ENCODE measurements around a stretch of chr14.

DNA sequence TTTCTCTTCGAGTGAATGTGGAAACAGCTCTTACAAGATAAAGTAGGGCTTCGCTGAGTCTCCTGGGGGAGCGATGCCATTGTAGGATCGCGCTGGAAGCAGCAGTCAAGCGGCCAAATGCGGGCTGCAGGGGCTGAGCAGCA lies 519 bp upstream of the FUT8 start:
- PRO-cap: no peak
- RRBS, 2 experiments: no CpG with 5 or more reads among the region's 7 CpGs

DNA sequence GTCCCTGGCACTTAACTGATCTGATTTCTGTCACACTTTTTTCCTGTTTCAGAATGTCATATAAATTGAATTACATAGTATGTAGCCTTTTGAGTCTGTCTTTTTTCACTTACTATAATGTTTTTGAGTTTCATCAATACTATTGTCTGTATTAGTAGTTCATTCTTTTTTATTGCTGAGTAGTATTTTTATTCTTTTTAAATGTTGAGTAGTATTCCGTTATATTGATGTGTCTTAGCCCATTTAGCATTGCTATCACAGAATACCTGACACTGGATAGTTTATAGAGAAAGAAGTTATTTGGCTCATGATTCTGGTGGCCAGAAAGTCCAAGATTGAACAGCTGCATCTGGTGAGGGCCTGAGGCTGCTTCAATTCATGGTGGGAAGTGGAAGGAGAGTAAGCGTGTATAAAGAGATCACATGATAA lies 152.2 kb downstream of the FUT8 start:
- PRO-cap: no peak
- RRBS, 2 experiments: no CpG with 5 or more reads among the region's 2 CpGs

DNA sequence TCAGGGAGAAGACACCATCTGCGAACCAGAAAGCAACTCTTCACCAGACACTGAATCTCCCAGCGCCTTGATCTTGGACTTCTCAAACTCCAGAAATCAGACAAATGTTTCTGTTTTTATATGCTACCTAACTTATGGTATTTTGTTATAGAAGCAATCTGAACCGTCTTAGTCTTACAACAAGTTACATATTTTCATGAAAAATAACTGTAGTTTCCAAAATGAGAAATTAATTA lies 486.2 kb downstream of the FUT8 start:
- PRO-cap: no peak
- RRBS, 2 experiments: no CpG with 5 or more reads among the region's 3 CpGs

DNA sequence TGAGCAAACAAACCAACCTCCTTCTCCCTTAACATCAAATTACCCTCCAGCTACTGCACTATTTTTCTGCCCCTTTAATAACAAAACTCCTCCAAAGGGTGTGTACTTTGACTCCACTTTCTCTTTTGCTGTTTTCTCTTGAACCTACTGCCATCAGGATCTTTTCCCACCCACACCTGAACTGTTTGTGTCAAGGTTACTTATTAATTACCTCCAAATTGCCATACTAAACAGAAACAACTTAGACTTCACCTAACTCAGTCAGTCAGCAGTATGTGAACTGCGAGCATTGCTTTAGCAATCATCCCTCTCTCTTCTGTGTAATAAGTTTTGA lies 63.7 kb upstream of the CCDC196 start:
- PRO-cap: no peak
- RRBS, 2 experiments: no CpG with 5 or more reads among the region's 1 CpG

DNA sequence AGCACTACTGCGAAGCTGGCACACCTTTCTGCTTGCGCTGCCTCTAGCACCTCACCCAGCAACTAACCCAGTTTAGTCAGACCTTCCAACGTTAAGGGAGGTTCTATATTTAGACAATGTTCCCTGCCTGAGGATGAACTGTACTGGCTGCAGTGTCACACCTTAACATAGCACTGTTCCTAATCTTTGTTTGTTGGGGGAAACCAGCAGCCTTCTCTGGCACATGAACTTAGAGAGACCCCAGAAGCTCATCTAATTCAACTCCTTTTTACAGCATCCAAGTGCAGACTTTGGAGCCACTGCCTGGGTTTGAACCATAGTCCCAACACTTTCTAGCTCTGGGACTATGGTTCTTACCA lies 60.6 kb upstream of the CCDC196 start:
- PRO-cap: no peak
- RRBS, 2 experiments: no CpG with 5 or more reads among the region's 3 CpGs

- PRO-cap: no peak
- RRBS, 2 experiments: no CpG with 5 or more reads among the region's 1 CpG
Observed at GRCh38 chr14:66483287-66483653, 2.9 kb upstream of the CCDC196 start.

- PRO-cap: no peak
- RRBS, 2 experiments: no CpG with 5 or more reads among the region's 1 CpG
Observed at GRCh38 chr14:66746430-66746724, 238.4 kb downstream of the GPHN start.

GRCh38 chr14:67241627-67242208 lies 483 bp downstream of the PALS1 start:
- PRO-cap: bidirectional peak, plus-strand start at chr14:67241878, minus-strand start at chr14:67241910
- RRBS, 2 experiments: no CpG with 5 or more reads among the region's 41 CpGs

DNA sequence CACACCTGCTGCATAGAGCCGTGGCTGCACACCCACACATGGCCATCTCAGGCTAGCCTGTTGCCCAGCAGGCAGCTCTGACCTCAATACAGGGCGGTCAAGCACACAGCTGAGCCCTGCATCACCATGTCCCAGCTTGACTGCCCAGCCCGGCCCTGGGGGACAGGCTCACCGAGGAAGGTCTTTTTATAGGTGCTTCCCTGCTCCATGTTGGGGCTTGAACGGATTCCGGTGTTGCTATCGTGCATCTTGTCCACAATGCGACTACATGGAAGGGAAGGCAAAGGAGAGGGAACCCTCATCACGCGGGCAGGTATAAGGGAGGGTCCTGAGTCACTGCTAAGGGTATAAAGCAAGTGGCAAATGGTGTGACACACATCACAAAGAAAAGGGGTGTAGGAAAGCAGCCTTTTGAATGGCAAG lies 19.0 kb downstream of the PLEK2 start:
- PRO-cap: no peak
- RRBS, 2 experiments: 82 to 97% methylated on average over 4 of the region's 10 CpGs

DNA sequence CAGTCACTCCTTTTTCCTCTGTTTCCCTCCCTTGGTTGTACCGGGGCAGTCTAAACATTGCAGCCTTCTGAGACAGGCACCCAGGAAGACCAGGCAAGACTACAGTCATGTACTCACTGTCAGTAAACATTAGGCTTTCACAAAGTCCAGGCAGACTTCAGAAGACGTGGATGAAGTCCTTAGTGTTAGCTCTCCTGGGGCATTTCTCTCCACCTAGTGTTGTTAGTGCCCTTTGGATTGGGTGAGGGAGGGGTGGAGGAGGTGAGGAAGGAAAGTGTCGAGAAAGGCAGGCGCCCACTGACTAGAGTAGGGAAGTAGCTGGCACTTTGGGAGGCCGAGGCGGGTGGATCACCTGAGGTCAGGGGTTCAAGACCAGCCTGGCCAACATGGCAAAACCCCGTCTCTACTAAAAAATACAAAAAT lies 20.2 kb downstream of the TMEM229B start:
- PRO-cap: no peak
- RRBS, 2 experiments: no CpG with 5 or more reads among the region's 7 CpGs

GRCh38 chr14:67815568-67816426 lies 593 bp downstream of the ZFYVE26 start:
- PRO-cap: bidirectional peak, plus-strand start at chr14:67816079, minus-strand start at chr14:67816068; unidirectional peak, minus-strand start at chr14:67816359
- RRBS, 2 experiments: no CpG with 5 or more reads among the region's 22 CpGs

DNA sequence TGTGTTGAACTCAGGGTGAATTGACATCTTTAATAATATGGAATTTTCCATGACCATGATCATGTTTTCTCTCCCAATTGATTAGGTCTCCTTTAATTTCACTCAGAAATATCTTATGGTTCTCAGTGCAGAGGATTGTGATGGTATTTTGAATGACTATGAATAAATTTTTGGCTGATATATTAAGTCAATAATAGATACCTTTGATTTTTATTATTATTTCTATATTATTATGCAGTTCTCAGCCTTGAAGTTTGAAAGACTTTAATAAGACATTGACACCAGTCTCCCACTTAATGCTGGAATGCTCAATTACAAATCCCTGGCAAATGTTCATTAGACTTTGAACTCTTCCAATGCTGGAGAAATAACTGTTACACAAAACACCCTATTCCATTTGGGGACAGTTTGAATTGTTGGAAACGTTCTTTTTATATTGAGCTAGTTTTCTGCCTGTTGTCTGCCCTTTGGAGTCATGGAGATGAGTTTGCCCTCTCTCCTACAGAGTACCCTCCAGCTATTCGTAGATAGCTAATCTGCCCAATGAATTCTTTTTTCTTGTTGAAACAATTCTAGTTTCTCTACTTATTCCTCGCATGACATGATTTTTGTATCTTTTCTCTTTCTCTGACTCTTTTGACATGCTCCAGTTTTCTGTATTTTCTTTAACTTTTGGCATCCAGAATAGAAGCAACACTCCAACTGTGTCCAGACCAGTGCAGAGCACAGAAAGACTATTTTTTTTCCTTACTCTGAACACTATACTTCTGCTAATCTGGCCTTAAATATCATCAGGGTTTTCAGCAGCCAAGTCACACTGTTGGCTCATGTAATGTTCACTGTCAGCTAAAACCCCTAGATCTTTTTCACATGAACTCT lies 379.2 kb downstream of the RAD51B start:
- PRO-cap: no peak
- RRBS, 2 experiments: no CpG with 5 or more reads among the region's 3 CpGs

DNA sequence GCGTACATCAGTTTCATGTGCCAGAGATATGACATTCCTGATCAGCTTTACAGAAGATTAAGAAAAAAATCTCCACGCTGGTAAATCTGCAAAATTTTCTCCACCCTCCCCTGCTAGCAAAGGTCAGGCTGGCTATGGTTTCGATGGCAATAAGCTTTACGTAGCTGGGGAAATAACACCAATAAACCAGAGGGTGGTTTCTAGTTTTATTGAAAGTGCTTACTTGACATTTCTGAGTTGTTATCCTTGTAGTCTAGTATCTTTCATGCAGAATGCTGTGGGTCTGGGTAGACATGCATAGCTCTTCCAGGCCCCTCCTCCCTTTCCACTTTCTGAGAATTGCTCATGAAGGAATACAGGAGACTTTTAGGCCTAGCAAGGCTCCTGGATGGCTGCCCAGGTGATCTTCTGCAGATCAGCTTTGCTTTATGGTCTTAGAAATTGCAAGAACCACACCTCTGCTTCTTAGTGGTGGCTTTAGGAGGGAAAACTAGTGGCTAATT lies 472.8 kb downstream of the RAD51B start:
- PRO-cap: unidirectional peak, plus-strand start at position 270 of the sequence
- RRBS, 2 experiments: no CpG with 5 or more reads among the region's 4 CpGs

- PRO-cap: no peak
- RRBS, 2 experiments: no CpG with 5 or more reads among the region's 3 CpGs
Observed at GRCh38 chr14:68306266-68306840, 486.5 kb downstream of the ZFP36L1 start.

DNA sequence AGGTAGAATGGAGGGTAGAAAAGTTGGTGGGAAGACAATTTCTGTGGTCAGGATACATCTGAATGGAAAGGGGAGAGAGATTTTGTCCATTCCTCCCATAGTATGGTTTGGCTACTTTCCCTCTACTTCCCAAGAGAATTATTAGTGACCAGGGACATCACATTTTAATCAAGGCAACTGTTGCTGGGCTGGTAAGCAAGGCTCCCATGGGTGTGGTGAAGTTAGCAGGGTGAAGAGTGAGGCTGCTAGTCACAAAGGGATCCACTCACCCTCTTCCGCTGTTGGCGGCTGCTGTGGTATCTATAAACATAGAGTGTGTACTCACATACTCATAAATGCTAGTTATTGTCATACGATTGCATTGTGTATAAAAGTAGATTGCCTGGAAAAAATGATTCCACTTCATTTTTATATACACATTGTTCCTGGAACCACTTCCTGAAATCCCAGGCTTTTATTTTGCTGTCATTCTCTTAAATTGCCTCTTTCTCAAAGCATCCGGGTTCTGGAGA lies 413.2 kb downstream of the ZFP36L1 start:
- PRO-cap: no peak
- RRBS, 2 experiments: no CpG with 5 or more reads among the region's 4 CpGs

GRCh38 chr14:68385004-68385220 lies 408.0 kb downstream of the ZFP36L1 start:
- PRO-cap: no peak
- RRBS, 2 experiments: no CpG with 5 or more reads among the region's 5 CpGs

GRCh38 chr14:68391540-68391954 lies 401.3 kb downstream of the ZFP36L1 start:
- PRO-cap: no peak
- RRBS, 2 experiments: no CpG with 5 or more reads among the region's 2 CpGs

GRCh38 chr14:68450007-68450361 lies 342.9 kb downstream of the ZFP36L1 start:
- PRO-cap: no peak
- RRBS, 2 experiments: no CpG with 5 or more reads among the region's 7 CpGs

DNA sequence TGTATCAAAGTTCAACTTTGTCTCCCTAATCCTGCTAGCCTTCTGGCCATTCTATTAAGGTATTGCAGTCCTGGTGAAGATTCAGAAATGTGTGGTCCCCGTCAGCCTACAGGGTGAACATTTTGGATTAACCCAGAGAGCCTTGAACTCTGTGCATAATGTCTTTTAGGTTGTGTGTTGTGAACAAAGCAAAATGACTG lies 310.8 kb downstream of the ZFP36L1 start:
- PRO-cap: no peak
- RRBS, 2 experiments: no CpG with 5 or more reads among the region's 1 CpG

DNA sequence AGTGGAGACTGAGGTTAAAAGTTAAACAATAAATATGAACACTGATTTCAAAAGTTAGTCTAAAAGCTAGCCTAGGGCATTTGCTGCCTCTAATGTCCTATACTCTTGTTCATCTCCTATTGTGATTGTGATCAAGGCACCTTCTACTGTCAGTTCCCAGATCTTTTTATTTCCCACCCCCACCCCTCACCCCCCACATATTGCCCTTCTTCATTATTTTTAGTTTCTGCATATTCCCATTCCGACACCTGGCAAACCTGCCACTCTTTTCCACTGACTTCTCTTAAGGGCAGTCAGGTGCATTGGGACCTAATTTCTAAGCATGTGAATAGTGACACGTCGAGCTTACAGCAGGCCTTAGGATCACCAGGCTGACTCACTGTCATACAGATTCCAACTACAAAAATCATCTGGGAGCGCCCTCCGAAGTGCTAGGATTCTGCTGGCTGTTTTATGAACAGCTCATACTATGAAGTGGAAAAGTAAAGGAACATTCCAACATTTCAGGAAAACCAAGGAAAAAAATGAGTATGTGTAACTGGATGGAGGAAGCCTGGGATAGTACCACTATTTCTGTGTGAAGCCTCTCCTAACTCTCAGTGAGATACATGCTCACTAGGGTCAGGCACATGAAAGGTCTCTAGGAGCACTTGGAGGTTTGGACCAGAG lies 257.5 kb downstream of the ZFP36L1 start:
- PRO-cap: no peak
- RRBS, 2 experiments: no CpG with 5 or more reads among the region's 5 CpGs

Measured in HEK293 (cell line).